Suprapubic skin (tissue), 4 donors: ENCODE results near the gene GYPE.

GRCh38 chr4:140032703-140033402 lies 121.1 kb downstream of the MAML3 start:
- PRO-cap: no peak
- RAMPAGE, long total RNA, 4 experiments: no peak in any of the 4 experiments

DNA sequence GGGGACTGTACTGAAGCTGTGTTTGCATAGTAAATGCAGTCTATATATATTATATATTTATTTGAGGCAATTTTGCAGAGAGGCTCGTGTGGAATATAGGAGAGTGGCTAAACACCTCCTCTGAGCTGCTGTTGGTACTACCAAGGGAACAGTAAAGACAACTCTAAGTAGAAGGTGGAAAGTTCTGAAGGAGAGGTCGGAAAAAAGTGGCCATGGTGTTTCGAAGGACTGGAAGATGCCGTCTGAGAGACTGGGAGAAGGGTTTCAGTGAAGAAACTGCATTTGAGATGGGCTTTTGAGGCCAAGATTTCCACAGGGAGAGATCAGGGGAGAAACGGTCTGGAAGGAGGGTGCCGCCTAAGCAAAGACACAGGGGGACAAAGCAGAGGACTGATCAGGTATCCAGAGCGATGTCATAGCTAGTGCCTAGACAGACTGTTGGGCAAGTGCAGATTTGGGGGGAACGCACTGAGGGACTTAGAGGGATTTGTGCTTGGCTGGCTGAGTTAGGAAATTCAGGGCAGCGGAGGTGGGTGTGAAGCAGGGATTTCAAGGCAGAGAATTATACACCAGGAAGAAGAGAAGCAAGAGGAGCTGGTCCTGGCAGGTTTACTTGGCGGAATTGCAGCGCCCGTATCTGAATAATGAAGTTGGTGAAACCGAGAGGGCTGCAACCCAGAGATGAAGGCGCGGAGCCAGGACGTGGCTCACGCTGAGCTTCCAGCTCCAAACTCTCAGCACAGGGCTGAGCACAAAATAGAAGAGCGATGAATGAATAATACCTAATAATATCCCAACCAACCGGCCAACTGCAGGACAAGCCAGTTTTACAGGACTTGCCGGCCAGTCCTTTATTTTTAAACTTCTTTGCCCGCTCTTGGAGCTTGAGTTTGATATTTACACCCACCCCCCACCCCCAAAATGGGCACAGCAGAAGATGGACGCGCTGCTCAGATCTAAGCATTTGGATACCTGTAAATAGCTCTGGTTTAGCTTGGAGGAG lies 106.9 kb downstream of the MAML3 start:
- PRO-cap: no peak
- RAMPAGE, long total RNA, 4 experiments: no peak in any of the 4 experiments

GRCh38 chr4:140092316-140092795 lies 61.6 kb downstream of the MAML3 start:
- PRO-cap: no peak
- RAMPAGE, long total RNA, 4 experiments: no peak in any of the 4 experiments

- PRO-cap: no peak
- RAMPAGE, long total RNA, 4 experiments: no peak in any of the 4 experiments
These were observed 34.5 kb downstream of the MAML3 start for GRCh38 chr4:140119399-140119964.

DNA sequence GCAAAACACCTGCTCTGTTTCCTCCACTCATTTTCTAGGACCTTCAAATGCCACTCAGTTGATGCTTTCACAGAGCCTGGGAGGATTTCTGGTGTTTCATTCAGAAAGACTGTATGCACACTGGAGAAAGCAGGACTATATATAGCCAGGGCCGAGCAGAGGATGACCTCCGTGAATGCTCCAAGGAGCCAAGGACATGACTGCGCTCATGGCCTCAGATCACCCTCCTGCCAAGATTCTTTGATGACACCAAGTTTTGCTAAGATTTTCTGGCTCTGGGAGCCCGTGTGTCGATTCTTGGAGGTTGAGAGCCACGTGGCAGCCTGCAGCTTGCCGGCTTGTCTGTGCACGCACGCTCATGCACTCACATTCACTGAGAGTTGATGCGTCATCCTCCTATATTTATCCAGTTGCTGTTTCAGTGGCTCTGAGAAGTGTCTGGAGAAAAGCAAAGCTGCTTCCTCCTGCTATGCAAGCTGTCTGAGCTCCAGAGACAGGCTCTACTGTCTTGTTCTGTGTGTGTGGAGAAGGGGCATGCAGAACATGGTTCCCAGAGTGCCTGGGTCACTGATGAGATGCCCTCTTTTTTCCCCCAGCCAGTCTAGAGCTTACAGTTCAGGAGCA lies 65.0 kb upstream of the SCOC start:
- PRO-cap: no peak
- RAMPAGE, long total RNA, 4 experiments: no peak in any of the 4 experiments

GRCh38 chr4:140374332-140374625 lies 833 bp downstream of the SCOC start:
- PRO-cap: no peak
- RAMPAGE, long total RNA, 4 experiments: no peak in any of the 4 experiments

GRCh38 chr4:141126434-141126835 lies 6.8 kb downstream of the RNF150 start:
- PRO-cap: no peak
- RAMPAGE, long total RNA, 4 experiments: no peak in any of the 4 experiments

- PRO-cap: no peak
- RAMPAGE, long total RNA, 4 experiments: start-site peak on the plus strand in 1 of 4 experiments, at chr4:141232532-141232603 at its widest, 91 reads per replicate
These were observed 11.7 kb downstream of the ZNF330 start for GRCh38 chr4:141232415-141232812.

GRCh38 chr4:141353152-141353643 lies 132.5 kb downstream of the ZNF330 start:
- PRO-cap: no peak
- RAMPAGE, long total RNA, 4 experiments: no peak in any of the 4 experiments

DNA sequence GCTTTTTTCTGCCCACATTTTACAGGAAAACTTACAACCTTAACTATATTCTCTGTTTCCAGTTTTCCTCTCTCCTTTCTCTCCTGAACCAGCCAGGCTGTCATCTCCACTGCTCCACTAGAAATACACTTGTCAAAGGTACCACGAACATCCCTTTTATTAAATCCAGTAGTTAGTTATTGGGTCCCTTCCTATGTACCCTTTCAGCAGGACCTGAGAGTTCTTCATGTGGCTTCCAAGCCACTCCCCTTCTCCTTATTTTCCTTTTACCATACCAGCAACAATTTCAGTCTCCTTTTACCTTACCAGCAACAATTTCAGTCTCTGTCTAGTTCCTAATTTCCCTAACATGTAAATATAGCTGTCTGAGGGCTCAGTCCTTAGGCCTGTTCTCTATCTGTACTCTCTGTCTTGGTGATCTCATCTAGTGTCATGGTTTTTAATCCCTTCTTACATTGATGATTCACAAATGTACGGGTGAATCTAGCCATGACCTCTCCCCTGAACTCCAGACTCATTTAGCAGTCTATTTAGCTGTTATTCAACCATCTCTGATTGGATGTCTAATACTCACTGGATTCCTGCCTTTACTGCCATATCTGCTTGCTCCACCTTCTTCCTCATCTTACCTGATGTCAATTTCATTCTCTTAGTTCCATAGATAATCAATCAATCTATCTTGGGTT lies 7.1 kb downstream of the IL15 start:
- PRO-cap: no peak
- RAMPAGE, long total RNA, 4 experiments: no peak in any of the 4 experiments

DNA sequence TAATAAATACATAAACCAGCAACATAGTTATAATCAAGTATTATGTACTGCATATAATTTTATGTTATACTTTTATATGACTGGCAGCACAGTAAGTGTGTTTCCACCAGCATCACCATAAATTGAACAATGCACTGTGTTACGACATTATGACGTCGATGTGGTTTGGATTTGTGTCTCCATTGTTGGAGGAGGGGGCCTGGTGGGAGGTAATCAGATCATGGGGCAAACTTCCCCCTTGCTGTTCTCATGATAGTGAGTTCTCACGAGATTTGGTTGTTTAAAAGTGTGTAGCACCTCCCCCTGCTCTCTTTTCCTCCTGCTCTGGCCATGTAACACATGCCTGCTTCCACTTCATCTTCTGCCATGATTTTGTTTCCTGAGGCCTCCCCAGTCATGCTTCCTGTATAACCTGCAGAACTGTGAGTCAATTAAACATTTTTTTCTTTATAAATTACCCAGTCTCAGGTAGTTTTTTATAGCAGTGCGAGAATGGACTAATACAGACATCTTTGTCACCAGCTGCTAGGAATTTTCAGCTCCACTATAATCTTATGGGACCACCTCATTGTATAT lies 21.6 kb downstream of the IL15 start:
- PRO-cap: no peak
- RAMPAGE, long total RNA, 4 experiments: no peak in any of the 4 experiments

DNA sequence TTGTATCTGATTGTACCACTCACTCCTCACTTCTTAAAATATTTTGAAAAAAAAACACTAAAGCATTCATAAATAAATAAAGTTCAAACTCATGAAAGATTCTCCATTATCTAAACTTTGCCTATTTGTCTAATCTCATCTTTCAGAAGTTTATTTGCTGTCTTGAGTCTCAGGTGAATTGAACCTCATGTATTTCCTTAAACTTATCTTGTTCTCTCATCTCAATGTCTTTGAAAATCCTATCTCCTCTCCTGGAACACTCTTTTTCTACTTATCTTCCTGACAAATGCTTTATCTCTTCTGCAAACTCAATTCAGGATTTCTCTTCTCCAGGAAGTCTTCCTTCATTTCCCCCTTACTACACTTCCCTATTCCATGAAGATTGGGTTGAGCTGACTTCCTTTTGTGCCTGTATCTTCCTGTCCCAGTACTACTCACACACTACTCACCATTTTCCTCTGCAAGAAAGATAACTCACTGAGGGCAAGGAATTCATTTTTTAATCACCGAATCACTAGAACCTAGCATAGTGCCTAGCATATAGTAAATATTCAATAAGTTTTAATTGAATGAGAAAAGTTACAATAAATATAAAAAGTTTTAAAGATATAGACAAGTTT lies 489.0 kb downstream of the IL15 start:
- PRO-cap: no peak
- RAMPAGE, long total RNA, 4 experiments: no peak in any of the 4 experiments

DNA sequence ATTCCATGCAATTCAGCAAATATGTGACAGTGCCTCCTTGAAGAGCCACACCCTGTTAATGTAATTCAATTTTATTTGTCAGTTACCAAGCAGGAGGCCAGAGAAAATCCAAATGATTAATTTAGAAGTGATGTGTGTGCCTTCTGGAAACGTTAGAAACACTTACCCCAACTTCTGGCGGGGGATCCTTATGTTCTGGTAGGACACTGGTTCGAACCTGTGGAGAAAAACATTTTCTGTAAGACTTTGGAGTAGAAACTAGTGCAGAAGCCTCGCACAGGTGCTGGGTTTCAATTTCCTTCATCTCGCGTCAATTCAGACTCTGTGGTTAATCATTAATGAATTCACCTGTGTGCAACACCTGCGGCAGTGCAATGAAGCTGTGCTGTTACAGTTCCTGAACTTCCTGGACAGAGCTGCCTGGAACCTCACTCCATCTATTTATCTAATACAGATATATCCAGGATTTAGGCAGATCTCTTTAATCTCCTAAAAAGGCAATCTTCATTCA lies 531.5 kb downstream of the INPP4B start:
- PRO-cap: no peak
- RAMPAGE, long total RNA, 4 experiments: no peak in any of the 4 experiments

- PRO-cap: no peak
- RAMPAGE, long total RNA, 4 experiments: no peak in any of the 4 experiments
These were observed 278.9 kb downstream of the INPP4B start for GRCh38 chr4:142567204-142567655.

DNA sequence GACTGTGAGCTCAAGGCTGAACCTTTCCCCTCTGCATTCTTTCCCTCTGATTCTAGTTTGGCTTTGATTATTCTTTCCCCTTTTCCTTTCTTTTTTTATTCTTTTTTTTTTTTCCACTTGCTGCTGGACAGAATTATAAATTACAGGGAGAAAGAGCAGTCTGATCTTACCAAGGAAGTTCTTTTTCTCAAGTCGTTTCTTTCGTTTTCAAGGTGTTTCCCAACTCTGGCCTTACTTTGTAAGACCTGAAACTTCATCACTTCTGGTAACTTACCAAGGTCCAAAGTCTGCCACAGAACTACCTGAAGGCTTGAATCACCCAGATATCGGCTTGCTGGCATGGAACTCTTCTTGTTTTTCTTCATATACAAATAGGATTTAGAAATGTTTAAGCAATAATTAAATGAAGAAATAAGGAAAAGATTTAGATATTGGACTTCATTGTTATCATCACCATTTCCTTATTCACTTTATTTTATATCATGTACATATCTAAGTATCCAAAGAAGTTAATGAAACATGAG lies 278.0 kb downstream of the INPP4B start:
- PRO-cap: no peak
- RAMPAGE, long total RNA, 4 experiments: no peak in any of the 4 experiments

DNA sequence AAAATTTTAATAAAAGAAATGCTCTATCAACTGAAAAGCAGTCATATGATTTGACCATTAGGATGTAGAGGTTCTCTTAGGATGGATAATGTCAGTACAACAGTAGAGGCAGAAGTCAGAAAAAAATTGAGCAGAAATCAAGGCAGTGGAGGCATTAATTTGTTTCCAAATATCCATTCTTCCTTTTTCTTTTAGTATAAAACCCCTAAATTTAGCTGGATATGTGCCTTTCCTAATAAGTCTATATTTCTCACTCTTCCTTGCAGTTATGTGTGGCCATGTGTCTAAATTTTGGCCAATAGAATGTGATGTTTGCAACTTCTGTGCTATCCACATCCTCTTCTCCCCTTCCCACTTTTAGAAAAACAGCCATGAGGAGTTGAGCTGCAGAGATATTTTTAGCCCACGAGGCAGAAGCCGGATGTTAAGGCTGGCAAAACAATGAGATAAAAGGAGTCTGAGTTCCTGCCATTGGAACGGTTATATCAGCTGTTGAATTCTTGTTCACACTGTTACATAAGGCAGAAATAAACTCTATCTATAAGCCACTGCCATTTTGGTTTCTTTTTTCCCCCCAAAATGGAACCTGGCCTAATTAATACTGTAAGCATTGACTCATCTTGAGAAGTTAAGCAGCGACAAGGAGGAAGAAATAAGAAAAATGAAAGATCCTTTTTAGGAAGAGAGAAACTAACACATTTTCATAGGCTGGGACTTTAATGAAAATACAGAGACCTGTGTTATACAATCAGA lies 200.7 kb downstream of the INPP4B start:
- PRO-cap: no peak
- RAMPAGE, long total RNA, 4 experiments: no peak in any of the 4 experiments

DNA sequence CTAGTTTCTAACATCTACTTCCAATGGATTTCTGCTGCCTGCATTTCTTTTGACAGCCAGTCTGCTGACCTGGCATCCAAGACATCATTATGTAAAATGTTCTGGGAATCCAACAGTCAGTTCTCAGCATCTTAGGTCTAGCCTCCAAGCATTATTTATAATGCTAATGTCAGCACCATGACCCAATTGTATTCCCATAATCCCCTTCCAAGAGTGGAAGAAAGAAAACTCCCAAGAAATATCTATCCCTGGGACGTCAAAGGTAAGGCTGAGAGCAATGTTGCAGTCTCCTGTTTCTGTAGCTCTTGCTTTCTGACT lies 50.6 kb upstream of the GAB1 start:
- PRO-cap: no peak
- RAMPAGE, long total RNA, 4 experiments: no peak in any of the 4 experiments

DNA sequence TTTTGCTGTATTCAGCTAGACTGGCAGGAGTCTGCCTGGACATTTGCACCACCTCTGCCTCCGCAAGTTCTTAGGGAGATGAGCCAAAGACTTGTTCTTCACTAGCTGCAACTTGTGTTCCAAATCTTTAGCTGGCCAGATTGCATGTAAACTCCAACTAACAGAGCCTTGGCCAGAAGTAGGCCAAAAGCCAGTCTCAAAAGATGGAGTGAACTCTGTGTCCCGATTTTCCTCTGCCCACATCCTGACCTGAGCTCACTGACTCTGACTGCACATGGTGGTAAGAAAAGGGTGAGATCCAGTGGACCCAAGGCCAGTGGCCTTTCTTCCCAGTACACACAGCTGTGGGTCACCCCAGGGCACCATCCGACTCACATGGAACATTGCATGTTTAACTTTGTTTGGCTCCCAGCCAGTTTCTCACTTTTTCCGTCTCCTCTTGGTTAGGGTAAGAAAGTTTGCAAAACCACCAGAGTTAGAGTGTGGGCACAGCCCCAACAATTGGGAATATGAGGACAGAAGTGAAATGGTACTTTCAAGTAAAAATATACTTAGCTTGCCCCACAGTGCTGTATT lies 69.8 kb downstream of the GAB1 start:
- PRO-cap: no peak
- RAMPAGE, long total RNA, 4 experiments: no peak in any of the 4 experiments

- PRO-cap: no peak
- RAMPAGE, long total RNA, 4 experiments: no peak in any of the 4 experiments
These were observed at the start of gene GYPE for GRCh38 chr4:143905201-143905688. Gene GYPE, minus strand, starts transcription at chr4:143905559.

DNA sequence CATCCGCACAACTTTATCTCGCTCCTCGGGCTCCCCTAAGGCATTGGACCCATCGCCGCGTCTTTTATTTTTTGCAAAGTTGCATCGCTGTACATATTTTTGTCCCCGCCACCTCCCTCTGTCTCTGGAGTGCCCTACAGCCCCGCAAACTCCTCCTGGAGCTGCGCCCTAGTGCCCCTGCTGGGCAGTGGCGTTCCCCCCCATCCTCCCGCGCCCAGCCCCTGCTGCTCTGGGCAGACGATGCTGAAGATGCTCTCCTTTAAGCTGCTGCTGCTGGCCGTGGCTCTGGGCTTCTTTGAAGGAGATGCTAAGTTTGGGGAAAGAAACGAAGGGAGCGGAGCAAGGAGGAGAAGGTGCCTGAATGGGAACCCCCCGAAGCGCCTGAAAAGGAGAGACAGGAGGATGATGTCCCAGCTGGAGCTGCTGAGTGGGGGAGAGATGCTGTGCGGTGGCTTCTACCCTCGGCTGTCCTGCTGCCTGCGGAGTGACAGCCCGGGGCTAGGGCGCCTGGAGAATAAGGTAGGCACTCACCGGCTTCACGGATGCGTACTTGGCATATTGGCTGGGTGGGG lies 566 bp downstream of the HHIP start:
- PRO-cap: no peak
- RAMPAGE, long total RNA, 4 experiments: no peak in any of the 4 experiments